ENCODE data around the genes FAM83E, IZUMO1, BAX and C19orf73.

DNA sequence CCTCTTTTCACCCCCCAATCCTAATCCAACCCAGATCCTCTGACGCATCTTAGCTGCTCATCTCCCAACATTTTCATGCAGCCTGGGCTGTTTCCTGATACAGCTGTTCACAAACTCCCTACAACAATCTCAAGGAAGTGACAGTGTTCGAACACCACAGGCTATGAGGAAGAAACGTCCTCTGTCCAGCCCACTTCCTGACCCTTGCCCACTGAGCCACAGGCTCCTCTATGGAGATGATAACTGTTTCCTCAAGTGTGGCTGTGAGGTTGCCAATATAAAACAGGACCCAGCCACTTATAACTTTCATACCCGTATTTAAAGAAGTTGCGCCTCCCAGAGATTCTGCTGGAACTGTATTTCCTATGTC lies 16.2 kb downstream of the LMTK3 start:
- PRO-cap, result no peak
CAGE:
- cytosol, long polyA minus RNA, result no peak
- cytosol, long polyA plus RNA, result no peak
- long polyA plus RNA, result no peak
- nucleus, long polyA minus RNA, result no peak
- nucleus, long polyA plus RNA, result no peak

- PRO-cap, result no peak
CAGE:
- cytosol, long polyA minus RNA, result no peak
- cytosol, long polyA plus RNA, result no peak
- long polyA plus RNA, result no peak
- nucleus, long polyA minus RNA, result no peak
- nucleus, long polyA plus RNA, result no peak
Observed at GRCh38 chr19:48510401-48511178, 1.0 kb downstream of the LMTK3 start.

DNA sequence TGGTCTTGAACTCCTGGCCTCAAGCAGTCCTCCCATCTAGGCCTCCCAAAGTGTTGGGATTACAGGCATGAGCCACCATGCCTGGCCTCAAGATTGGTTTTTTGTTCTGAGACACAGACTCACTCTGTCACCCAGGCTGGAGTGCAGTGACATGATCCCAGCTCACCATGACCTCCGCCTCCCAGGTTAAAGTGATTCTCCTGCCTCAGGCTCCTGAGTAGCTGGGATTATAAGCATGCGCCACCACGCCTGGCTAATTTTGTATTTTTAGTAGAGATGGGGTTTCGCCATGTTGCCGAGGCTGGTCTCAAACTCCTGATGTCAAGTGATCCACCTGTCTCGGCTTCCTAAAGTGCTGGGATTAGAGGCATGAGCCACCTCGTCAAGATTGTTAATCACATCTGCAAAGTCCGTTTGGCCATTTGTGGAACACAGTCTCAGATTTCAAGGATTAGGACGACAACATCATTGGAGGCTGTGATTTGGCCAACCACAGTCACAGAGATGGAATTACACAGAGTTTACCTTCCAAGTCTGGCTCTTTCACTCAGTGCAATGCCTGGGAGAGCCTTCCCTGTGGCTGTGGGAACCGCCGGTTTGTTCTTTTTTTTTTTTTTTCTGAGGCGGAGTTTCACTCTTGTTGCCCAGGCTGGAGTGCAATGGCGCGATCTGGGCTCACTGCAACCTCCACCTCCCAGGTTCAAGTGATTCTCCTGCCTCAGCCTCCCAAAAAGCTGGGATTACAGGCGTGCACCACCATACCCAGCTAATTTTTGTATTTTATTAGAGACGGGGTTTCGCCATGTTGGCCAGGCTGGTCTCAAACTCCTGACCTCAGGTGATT lies 17.8 kb downstream of the SULT2B1 start:
- PRO-cap, result no peak
CAGE:
- cytosol, long polyA minus RNA, result no peak
- cytosol, long polyA plus RNA, result no peak
- long polyA plus RNA, result no peak
- nucleus, long polyA minus RNA, result no peak
- nucleus, long polyA plus RNA, result no peak

- PRO-cap, result no peak
CAGE:
- cytosol, long polyA minus RNA, result no peak
- cytosol, long polyA plus RNA, result start-site peak on the minus strand at chr19:48615360-48615406, 1,013 and 1,701 reads in 2 replicates
- long polyA plus RNA, result start-site peak on the minus strand at chr19:48615363-48615406, 101 and 113 reads in 2 replicates
- nucleus, long polyA minus RNA, result no peak
- nucleus, long polyA plus RNA, result start-site peak on the minus strand at chr19:48615358-48615405, 297 and 242 reads in 2 replicates
Observed at GRCh38 chr19:48614548-48615657, at the start of gene FAM83E. FAM83E (minus strand) TSS chr19:48615076.

DNA sequence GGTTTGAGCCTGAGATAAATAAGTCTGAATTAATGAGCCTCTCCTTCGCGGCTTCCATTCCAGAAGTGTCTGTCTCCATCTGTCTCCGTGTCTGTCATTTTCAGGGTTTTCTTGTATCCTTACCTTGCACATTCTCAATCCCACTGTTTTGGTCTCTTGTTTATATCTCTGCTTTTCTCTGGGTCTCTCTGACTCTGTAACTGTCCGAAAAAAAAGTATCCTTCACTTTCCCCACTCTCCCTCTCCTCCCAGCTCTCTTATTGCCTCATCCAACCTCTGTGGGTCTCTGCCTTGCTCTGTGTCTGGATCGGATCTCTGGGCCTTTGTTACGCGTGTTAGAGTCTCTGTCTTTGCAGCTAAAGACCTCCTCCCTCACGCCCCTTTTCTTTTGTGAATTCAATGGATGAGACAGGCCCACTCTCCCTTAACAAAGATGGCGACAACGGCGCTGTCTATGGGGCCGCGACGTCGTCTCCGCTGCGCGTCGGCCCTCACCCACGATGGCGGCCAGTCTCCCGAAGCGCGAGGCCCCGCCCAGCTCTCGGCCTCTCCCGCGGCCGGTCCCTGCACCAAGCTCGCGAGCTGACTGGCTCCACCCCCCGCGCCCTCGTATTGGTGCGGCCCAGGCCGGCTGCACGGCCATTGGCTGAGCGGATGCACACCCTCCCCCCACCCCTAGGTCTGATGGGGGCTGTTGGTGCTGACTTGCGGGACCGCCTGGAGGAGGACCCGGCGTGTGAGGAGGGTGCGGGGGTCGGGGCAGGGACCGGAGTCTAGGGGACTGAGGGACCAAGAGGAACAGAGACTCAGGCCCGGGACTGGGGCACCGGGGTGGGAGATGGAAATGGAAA lies 4.6 kb downstream of the SPHK2 start:
- PRO-cap, result bidirectional peak, plus-strand start at position 713 of the sequence, minus-strand start at position 385 of the sequence
CAGE:
- cytosol, long polyA minus RNA, result no peak
- cytosol, long polyA plus RNA, result no peak
- long polyA plus RNA, result no peak
- nucleus, long polyA minus RNA, result start-site peak on the minus strand centred at position 410 of the sequence, 264 bp wide, 25 reads
- nucleus, long polyA plus RNA, result no peak

GRCh38 chr19:48630671-48631289 lies 6.4 kb downstream of the DBP start:
- PRO-cap, result bidirectional peak, plus-strand start at chr19:48630967, minus-strand start at chr19:48630761
CAGE:
- cytosol, long polyA minus RNA, result no peak
- cytosol, long polyA plus RNA, result no peak
- long polyA plus RNA, result no peak
- nucleus, long polyA minus RNA, result no peak
- nucleus, long polyA plus RNA, result no peak

- PRO-cap, result bidirectional peak, plus-strand start at chr19:48635661, minus-strand start at chr19:48635456
CAGE:
- cytosol, long polyA minus RNA, result no peak
- cytosol, long polyA plus RNA, result no peak
- long polyA plus RNA, result no peak
- nucleus, long polyA minus RNA, result no peak
- nucleus, long polyA plus RNA, result no peak
Observed at GRCh38 chr19:48634914-48635985, 1.9 kb downstream of the DBP start.

GRCh38 chr19:48675274-48675995 lies 2.6 kb upstream of the NTN5 start:
- PRO-cap, result bidirectional peak, plus-strand start at chr19:48675585, minus-strand start at chr19:48675512
CAGE:
- cytosol, long polyA minus RNA, result no peak
- cytosol, long polyA plus RNA, result no peak
- long polyA plus RNA, result no peak
- nucleus, long polyA minus RNA, result no peak
- nucleus, long polyA plus RNA, result no peak

GRCh38 chr19:48746481-48747552 lies at the start of gene IZUMO1:
IZUMO1 (minus strand) TSS chr19:48746909.
- PRO-cap, result bidirectional peak, plus-strand start at chr19:48746999, minus-strand start at chr19:48746876; bidirectional peak, plus-strand start at chr19:48747298, minus-strand start at chr19:48747214
CAGE:
- cytosol, long polyA minus RNA, result no peak
- cytosol, long polyA plus RNA, result no peak
- long polyA plus RNA, result no peak
- nucleus, long polyA minus RNA, result no peak
- nucleus, long polyA plus RNA, result no peak

- PRO-cap, result no peak
CAGE:
- cytosol, long polyA minus RNA, result no peak
- cytosol, long polyA plus RNA, result no peak
- long polyA plus RNA, result no peak
- nucleus, long polyA minus RNA, result no peak
- nucleus, long polyA plus RNA, result no peak
Observed at GRCh38 chr19:48753225-48753396, 670 bp upstream of the FUT1 start.

DNA sequence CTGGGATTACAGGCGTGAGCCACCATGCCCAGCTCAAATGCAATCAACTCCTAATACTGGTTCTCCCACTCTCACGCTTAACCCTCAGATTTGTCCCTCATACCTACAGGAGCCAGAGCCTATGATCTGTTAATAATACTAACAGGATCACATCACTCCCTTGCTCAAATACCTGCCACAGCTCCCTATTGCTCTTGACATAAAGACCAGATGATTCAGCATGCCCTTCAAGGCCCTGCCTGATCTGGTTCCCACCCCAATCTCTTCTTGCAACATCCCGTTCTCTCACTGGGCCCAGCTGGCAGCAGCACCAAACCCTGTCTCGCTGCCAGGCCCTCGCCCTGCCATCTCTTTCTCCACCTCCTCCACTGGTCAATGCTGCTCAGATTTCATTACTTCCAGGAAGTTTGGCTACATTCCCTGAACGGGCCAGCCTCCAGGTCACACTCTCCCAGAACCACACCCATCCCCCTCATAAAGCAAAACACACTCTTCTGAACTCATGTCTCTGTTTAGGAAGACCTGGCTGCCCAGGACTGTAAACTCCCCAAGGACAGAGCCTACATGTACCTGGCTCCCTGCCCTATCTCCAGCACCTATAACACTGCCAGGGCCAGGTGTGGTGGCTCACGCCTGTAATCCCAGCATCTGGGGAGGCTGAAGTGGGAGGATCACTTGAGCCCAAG lies 8.6 kb upstream of the BCAT2 start:
- PRO-cap, result no peak
CAGE:
- cytosol, long polyA minus RNA, result no peak
- cytosol, long polyA plus RNA, result no peak
- long polyA plus RNA, result no peak
- nucleus, long polyA minus RNA, result no peak
- nucleus, long polyA plus RNA, result no peak

DNA sequence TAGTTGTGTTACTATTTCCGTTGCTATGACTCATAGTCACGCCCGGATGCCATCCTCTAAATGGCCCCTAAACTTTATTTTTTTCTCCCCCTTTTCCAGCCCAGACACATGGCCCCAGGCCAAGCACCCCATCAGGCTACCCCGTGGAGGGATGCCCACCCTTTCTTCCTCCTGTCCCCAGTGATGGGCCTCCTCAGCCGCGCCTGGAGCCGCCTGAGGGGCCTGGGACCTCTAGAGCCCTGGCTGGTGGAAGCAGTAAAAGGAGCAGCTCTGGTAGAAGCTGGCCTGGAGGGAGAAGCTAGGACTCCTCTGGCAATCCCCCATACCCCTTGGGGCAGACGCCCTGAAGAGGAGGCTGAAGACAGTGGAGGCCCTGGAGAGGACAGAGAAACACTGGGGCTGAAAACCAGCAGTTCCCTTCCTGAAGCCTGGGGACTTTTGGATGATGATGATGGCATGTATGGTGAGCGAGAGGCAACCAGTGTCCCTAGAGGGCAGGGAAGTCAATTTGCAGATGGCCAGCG lies 967 bp downstream of the PPP1R15A start:
- PRO-cap, result bidirectional peak, plus-strand start at position 33 of the sequence, minus-strand start outside the sequence
CAGE:
- cytosol, long polyA minus RNA, result no peak
- cytosol, long polyA plus RNA, result start-site peak on the plus strand centred at position 307 of the sequence, 183 bp wide, 1,164 and 867 reads in 2 replicates
- long polyA plus RNA, result start-site peak on the plus strand centred at position 165 of the sequence, 267 bp wide, 108 and 58 reads in 2 replicates
- nucleus, long polyA minus RNA, result no peak
- nucleus, long polyA plus RNA, result no peak

GRCh38 chr19:48954376-48955554 lies at the start of gene BAX:
BAX (plus strand) TSS chr19:48954875.
- PRO-cap, result bidirectional peak, plus-strand start at chr19:48954903, minus-strand start at chr19:48954712; bidirectional peak, plus-strand start at chr19:48955330, minus-strand start at chr19:48955201
CAGE:
- cytosol, long polyA minus RNA, result start-site peak on the plus strand at chr19:48954849-48954900, 20 reads
- cytosol, long polyA plus RNA, result start-site peak on the plus strand at chr19:48954844-48954897, 218 and 281 reads in 2 replicates
- long polyA plus RNA, result start-site peak on the plus strand at chr19:48954849-48954898, 345 and 156 reads in 2 replicates
- nucleus, long polyA minus RNA, result start-site peak on the plus strand at chr19:48954871-48954895, 51 reads
- nucleus, long polyA plus RNA, result no peak

DNA sequence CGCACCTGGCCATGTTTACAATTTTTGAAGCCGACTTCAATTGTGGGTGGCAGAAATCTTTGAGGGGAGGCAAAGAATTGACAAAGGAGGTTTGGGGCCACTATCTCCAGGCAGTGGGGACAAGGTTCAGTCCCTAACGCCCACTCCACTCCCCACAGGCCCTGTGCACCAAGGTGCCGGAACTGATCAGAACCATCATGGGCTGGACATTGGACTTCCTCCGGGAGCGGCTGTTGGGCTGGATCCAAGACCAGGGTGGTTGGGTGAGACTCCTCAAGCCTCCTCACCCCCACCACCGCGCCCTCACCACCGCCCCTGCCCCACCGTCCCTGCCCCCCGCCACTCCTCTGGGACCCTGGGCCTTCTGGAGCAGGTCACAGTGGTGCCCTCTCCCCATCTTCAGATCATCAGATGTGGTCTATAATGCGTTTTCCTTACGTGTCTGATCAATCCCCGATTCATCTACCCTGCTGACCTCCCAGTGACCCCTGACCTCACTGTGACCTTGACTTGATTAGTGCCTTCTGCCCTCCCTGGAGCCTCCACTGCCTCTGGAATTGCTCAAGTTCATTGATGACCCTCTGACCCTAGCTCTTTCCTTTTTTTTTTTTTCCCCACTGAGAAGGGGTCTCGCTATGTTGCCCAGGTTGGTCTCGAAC lies 4.3 kb upstream of the FTL start:
- PRO-cap, result no peak
CAGE:
- cytosol, long polyA minus RNA, result no peak
- cytosol, long polyA plus RNA, result no peak
- long polyA plus RNA, result no peak
- nucleus, long polyA minus RNA, result no peak
- nucleus, long polyA plus RNA, result no peak

DNA sequence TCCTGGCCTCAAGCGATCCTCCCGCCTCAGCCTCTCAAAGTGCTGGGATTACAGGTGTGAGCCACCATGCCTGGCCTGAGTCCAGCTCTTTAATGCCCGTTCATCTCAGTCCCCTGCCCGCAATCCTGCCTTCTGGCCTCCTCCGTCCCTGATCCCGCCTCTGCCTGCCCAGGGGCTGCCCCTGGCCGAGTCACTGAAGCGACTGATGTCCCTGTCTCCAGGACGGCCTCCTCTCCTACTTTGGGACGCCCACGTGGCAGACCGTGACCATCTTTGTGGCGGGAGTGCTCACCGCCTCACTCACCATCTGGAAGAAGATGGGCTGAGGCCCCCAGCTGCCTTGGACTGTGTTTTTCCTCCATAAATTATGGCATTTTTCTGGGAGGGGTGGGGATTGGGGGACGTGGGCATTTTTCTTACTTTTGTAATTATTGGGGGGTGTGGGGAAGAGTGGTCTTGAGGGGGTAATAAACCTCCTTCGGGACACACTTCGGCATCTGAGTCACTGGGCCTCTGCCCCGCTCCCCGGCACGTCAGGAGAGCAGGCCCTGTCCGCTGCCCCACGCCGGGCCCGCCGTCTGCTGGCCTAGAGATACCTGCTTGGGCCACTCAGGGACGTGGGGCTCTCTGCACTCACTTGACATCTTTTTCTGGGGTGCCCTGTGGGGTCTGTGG lies 3.7 kb upstream of the FTL start:
- PRO-cap, result no peak
CAGE:
- cytosol, long polyA minus RNA, result start-site peak on the plus strand centred at position 402 of the sequence, 8 bp wide, 24 reads
- cytosol, long polyA plus RNA, result start-site peak on the plus strand centred at position 398 of the sequence, 111 bp wide, 371 and 1,078 reads in 2 replicates
- long polyA plus RNA, result start-site peak on the plus strand centred at position 400 of the sequence, 11 bp wide, 118 and 209 reads in 2 replicates
- nucleus, long polyA minus RNA, result start-site peak on the plus strand centred at position 422 of the sequence, 48 bp wide, 51 reads
- nucleus, long polyA plus RNA, result start-site peak on the plus strand centred at position 422 of the sequence, 48 bp wide, 241 and 362 reads in 2 replicates

GRCh38 chr19:48966449-48967230 lies 1.5 kb downstream of the FTL start:
- PRO-cap, result no peak
CAGE:
- cytosol, long polyA minus RNA, result no peak
- cytosol, long polyA plus RNA, result start-site peak on the plus strand at chr19:48966809-48966852, 828 and 1,215 reads in 2 replicates; start-site peak on the minus strand at chr19:48966837-48966876, 12 and 10 reads in 2 replicates
- long polyA plus RNA, result no peak
- nucleus, long polyA minus RNA, result no peak
- nucleus, long polyA plus RNA, result start-site peak on the plus strand at chr19:48966817-48966851, 184 and 178 reads in 2 replicates

DNA sequence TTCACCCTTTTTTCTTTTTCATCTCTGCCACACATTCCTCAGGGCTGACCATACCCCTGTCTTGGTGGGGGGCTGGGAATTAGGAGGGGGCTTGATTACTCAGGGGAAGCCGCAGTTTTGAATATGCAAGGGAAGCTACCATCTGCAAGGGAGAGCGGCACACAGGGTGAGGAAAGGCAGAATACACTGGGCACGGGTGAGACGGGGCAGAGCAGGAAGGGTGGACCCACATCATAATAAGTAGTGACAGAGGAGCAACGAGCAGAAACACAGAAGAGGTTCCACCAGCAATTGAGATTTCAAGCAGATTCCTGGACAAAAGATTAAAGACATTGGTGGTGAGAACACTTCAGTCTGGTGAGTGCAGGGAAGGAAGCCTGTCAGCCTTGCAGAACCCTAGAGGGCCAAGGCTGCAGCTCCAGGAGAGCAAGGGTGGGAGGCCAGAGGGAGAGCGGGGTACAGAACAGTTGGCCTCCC lies 5.3 kb upstream of the LIN7B start:
- PRO-cap, result no peak
CAGE:
- cytosol, long polyA minus RNA, result no peak
- cytosol, long polyA plus RNA, result no peak
- long polyA plus RNA, result no peak
- nucleus, long polyA minus RNA, result no peak
- nucleus, long polyA plus RNA, result no peak

DNA sequence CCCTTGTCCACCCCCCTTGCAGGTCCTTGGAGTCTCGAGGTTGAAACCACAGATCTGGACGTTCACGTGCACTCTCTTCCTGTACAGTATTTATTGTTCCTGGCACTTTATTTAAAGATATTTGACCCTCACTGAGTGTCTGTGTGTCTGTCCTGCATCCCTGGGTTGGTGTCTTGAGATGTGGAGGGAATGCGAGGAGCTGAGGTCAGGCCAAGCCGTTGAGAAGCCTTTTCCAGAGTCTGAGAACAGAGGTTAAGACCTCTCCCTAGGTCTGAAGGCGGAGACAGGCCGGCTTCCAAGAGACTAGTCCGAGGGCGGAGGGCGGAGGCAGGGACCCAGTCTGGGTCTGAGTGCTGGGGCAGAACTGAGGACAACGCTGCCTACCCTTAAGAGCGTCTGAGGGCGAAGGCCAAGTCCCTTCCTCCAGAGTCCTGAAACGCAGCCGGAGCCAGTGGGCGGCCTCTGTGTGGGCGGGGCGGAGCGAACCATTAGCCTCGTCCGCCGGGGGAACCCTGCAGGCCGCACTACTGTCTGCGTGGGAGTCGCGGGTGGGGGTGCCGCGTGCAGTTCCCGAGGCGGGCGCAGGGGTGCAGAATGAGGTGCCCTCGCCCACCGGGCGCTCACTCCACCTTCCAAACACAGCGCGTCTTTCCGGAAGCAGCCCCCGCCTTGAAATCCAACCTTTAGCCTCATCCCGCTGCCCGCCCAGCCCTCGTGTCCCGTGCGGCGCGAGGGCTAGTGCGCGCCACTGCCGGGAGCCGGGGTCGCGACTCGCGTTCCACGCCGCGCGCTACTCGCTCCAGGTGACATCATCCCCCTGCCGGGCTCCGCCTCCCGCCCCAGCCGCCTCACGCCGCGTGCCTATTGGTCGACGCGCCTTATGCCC lies at the start of gene C19orf73:
Gene C19orf73, minus strand, starts transcription at position 814 of the 886 bp plus-strand sequence.
- PRO-cap, result bidirectional peak, plus-strand start at position 524 of the sequence, minus-strand start at position 398 of the sequence; bidirectional peak, plus-strand start at position 745 of the sequence, minus-strand start at position 805 of the sequence
CAGE:
- cytosol, long polyA minus RNA, result no peak
- cytosol, long polyA plus RNA, result start-site peak on the minus strand centred at position 805 of the sequence, 64 bp wide, 13 and 14 reads in 2 replicates
- long polyA plus RNA, result no peak
- nucleus, long polyA minus RNA, result no peak
- nucleus, long polyA plus RNA, result no peak

DNA sequence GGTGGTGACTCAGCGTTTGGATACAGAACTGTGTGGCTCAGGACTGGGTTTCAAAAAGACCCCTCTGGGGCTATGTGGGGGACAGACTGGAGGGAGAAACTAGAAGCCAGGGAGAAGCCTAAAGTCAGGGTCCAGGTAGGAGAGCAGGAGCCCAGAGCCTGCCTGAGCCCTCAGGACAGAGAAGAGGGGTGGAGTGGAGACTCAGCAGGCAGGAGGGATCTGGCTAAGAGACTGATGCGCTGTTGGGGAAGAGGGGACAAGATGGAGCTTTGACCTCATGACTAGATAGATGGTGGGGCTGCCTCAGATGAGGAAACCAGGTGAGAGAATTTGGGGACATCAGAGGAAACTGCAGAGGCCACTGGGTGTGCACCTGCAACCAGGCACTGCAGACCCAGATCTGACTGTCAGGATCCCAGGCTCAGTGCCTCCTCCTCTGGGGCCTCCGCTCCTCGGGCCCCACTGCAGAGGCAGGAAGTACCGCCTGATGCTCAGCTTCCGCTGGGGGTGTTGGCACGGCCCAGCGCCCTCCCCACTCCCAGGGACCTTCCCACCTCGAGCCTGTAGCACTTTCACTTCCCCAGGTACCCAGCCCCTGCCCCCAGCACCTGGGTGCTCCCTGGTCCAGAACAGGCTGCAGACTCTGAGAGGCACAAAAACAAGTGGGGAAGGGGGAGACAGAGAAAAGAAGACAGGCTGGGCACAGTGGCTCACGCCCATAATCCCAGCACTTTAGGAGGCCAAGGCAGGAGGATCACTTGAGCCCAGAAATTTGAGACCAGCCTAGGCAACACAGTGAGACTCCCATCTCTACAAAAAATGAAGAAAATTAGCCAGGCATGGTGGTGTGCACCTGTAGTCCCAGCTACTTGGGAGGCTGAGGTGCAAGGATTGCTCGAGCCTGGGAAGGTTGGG lies 1.4 kb upstream of the CD37 start:
- PRO-cap, result no peak
CAGE:
- cytosol, long polyA minus RNA, result no peak
- cytosol, long polyA plus RNA, result no peak
- long polyA plus RNA, result no peak
- nucleus, long polyA minus RNA, result no peak
- nucleus, long polyA plus RNA, result no peak

DNA sequence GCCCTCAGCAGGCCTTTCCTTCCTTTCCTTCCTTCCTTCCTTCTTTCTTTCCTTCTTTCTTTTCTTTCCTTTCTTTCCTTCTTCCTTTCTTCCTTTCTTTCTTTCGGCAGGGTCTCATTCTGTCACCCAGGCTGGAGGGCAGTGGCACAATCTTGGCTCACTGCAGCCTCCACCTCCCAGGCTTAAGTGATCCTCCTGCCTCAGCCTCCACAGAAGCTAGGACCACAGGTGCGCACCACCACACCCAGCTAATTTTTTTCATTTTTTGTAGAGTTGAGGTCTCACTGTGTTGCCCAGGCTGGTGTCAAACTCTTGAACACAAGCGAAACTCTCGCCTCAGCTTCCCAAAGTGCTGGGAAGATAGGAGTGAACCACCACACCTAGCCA lies 10.1 kb downstream of the CD37 start:
- PRO-cap, result no peak
CAGE:
- cytosol, long polyA minus RNA, result no peak
- cytosol, long polyA plus RNA, result no peak
- long polyA plus RNA, result no peak
- nucleus, long polyA minus RNA, result no peak
- nucleus, long polyA plus RNA, result no peak

Data from endothelial cell of umbilical vein (primary cell).